ENCODE measurements around a stretch of chr6.

- RRBS = no CpG with 5 or more reads among the region's 2 CpGs
Observed at GRCh38 chr6:107868623-107869529, 44.8 kb upstream of the SCML4 start.

DNA sequence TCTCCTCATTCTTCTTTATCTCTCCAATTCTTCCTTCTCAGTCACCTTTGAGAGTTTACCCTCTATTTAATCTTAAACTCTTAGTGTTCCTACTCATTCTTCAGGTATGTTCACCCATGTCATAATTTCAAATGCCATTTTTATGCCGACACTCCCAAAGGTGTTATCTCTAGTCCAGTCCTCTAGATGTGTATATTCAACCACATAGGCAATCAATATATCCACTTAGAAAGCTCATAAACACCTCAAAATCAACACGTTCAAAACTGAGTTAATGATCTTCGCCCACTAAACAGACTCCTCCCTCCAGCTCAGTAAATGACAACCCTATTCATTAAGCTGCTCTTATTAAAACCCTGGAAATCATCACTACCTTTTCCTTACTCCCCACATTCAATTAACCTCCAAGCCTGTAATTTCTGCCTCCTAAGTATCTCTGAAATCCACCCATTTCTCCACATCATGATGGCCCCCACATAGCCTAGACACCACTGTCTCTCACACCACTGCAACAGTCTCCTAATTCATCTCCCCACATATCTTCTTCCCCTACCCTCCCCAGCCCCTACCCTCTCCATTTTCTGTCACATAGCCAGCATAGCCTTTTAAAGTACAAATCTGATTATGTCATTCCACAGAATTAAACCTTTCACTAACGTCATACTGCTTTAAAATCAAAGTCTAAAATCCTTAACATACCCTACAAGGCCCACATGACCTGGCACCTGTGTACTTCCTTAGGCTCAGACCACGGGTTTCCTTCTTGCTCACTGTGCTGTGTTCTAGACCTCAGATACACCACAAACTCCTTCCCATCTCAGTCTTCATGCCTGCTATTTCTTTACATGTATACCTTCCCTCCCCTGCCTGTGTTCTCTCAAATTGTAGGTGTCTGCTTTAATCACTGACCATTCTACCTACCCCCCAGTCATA is 6.1 kb downstream of the OSTM1 start:
- RRBS = no CpG with 5 or more reads among the region's 5 CpGs

DNA sequence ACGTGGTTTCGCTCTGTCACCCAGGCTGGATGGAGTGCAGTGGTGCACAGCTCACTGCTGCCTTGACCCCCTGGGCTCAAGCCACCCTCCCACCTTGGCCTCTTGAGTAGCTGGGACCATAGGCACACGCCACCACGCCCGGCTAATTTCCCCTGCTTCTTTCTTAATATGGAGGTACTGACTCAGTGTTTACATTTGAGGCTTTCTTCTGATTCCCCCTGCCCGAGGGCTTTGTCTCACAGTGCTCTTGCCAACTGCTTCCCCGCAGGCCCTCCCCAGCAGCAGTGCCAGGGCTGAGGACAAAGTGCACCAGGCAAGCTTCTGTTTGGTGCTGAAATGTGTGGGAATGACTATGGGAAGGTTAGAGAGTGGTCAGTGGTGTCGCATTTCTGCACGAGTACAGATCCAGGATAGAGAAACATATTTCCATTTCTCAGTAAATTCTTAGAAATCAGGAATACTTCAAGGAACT is 34.8 kb downstream of the NR2E1 start:
- RRBS = no CpG with 5 or more reads among the region's 9 CpGs

DNA sequence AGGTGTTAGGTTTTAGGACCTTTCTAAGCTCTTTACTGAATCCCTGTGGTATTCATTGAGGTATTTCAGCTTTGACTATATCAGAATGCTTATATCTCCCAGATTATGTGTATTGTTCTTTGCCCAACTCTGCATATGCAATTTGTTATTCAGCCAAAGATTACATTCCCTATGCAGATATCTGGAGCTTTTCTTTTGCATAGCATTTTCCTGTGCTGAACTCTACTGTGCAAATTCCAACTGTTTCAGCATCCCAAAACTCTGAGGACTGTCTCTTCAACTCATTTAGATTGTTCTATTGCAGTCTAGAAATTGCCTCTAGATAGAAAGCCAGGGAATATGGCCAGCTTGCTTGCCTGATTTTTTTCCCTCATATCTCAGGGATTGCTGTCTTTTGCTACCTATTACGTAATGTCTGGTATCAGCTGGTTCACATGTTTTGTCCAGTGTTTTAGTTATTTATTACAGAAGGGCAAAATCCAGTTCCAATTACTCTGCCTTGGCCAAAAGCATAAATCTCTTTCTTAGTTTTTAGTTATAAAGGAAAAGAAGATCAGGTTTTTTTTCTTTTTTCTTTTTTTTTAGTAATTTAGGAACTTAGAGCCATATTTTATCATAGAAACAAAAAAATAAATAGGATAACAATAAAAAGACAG is 113.5 kb downstream of the AFG1L start:
- RRBS = no CpG with 5 or more reads among the region's 1 CpG

DNA sequence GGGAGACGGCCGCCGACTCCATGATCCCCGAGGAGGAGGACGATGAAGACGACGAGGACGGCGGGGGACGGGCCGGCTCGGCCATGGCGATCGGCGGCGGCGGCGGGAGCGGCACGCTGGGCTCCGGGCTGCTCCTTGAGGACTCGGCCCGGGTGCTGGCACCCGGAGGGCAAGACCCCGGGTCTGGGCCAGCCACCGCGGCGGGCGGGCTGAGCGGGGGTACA is 549 bp downstream of the FOXO3 start:
- RRBS = no CpG with 5 or more reads among the region's 30 CpGs

GRCh38 chr6:108561578-108562031 is 888 bp downstream of the FOXO3 start:
- RRBS = 2% methylated on average over 13 of the region's 45 CpGs

DNA sequence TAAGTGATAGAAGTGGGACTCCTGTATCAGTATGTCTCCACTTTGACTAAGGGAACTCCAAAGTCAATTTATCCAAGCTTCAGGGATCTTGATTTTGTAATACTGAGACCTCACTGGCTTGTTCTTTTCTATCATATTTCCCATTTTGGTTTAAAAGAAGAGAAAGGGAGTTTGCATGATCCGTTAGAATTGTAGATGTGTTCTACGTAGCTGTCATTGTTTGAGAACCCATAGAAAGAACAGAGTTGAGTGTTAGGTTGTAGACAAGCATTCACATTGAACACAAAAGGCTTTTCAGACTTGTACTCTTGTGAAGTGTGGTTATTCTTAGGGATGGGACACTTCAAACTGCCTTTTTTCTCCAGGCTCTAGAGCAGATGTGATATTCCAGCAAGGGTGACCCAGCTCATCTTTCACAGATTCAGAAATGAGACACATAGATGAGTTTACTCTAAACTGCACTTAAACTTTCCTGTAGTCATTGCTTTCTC is 19.9 kb downstream of the FOXO3 start:
- RRBS = no CpG with 5 or more reads among the region's 2 CpGs

DNA sequence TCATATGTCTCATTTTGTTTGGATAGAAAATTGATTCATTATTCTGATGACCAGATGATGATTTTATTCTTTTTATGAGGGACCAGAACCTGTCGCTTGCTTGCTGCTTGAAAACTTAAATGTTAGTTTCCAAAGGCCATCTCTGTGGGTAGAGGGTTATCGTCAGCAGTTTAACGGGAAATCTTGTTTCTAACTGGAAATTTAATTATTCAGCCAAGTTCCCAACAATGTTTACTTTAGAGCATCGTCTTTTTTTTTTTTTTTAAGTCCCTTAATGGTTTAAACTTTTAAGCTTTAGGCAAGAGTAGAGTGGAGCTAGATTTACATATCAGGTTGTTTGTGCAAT is 93.7 kb downstream of the FOXO3 start:
- RRBS = no CpG with 5 or more reads among the region's 4 CpGs

- RRBS = no CpG with 5 or more reads among the region's 5 CpGs
Observed at GRCh38 chr6:108841514-108842003, 6.7 kb upstream of the ARMC2 start.

GRCh38 chr6:108845987-108846496 is 2.2 kb upstream of the ARMC2 start:
- RRBS = no CpG with 5 or more reads among the region's 5 CpGs

GRCh38 chr6:108947390-108948081 is 99.3 kb downstream of the ARMC2 start:
- RRBS = no CpG with 5 or more reads among the region's 4 CpGs

DNA sequence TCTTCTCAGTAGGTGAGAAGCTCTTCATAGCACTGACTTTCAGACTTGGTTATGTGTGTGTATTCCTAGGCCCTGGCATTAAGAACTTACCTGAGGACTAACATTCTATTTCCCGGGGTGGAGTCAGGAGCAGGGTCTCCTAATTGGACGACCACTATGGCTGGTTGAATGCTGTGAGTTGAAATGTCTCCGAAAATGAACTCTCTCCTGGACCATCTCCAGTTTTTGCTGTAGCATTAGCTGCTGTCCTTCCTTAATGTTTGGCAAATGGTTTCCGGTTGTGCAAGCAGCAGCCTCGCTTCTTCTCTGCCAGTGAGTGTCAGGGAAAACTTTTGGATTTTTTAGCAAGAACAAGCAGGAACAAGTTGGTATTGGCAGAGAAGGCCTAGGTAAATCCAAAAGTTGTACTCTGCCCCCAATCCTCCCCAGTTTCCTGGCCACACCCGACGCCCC is 103.1 kb downstream of the ARMC2 start:
- RRBS = no CpG with 5 or more reads among the region's 7 CpGs

DNA sequence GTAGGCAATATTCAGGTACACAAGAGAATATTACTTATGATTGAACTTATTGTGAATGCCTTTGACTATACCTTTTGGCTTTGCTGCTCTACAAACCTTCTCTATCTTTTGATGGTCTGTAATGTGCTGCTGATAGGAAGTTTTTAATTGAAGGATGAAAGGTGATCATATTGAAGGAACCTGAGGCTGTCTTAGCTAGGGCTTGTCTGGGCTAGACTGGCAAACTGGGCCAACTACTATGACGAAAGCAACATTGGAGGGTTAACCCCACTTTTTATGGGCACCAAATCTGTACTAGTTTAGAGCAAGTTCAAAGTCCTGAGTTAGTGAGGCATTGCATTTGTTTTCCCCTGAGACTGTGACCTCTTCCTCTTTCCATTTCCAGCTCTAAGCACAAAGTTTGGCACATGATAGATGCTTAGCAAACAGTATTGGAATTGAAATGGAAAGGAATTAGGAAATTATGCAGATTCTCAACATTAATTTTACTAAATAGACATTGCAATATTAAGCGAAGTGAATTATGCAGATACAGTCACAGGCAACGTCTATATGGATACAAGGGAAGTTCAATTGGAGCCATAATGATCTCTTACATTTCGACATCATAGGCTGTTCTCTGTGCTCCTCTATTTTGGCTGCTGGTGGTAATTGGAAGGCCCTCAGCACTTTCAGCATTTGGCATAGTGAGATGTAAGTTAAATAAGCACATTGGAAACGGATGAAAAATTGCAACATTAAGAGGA is 22.1 kb downstream of the CEP57L1 start:
- RRBS = no CpG with 5 or more reads among the region's 5 CpGs

DNA sequence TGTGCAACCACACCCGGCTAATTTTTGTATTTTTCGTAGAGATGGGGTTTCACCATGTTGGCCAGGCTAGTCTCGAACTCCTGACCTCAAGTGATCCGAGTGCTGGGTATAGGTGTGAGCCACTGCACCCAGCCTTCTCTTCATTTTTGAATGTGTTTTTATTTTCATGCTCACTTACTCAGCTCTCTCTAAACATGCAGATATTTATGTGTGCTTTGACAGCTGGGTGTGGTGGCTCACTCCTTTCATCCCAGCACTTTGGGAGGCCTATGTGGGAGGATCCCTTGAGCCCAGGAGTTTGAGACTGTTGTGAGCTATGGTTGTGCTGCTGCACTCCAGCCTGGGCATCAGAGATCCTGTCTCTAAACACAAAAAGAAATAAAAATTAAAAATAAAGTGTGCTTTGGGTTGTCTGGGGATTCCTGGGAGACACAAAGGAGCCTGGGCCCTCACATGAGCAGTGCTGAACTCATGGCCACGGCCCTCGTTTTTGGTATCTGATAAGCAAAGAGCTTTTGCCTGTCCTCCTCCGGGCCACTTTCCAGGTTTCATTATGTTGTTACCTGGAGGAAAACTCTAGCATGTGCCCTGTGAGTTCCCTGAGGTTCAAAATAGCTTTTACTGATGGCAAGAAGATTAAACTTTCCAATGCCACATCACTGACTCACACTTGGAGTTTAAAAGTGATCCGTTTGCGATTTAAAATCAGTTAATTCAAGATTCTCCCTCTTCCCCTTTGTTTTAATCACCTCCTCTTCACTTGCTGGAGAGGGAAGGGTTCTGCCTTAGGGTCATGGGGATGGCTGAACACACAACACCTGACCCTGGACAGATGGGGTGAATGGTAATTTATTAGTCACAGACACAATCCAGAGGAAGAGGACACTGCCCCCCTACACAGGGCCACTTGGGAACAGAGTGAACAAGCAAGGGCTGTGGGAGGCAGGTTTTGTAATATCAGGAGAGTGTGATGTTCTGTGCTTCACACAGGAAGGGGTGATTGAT is 78.4 kb downstream of the CD164 start:
- RRBS = no CpG with 5 or more reads among the region's 9 CpGs

DNA sequence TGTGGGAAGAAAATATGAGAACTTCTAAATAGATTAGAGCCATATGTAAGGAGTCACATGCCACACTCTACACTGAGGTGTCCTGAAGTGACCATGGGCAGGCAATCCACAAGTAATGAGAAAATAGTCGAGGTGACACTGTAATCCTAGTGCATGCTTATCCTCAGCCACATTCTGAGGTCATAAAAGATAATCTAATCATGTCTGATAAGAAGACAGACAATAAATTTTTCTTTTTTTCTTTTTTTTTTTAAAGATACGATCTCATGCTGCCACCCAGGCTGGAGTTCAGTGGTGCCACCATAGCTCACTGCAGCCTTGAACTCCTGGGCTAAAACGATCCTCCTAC is 62.2 kb downstream of the CD164 start:
- RRBS = no CpG with 5 or more reads among the region's 3 CpGs

- RRBS = no CpG with 5 or more reads among the region's 1 CpG
Observed at GRCh38 chr6:109332623-109332908, 49.7 kb downstream of the CD164 start.

DNA sequence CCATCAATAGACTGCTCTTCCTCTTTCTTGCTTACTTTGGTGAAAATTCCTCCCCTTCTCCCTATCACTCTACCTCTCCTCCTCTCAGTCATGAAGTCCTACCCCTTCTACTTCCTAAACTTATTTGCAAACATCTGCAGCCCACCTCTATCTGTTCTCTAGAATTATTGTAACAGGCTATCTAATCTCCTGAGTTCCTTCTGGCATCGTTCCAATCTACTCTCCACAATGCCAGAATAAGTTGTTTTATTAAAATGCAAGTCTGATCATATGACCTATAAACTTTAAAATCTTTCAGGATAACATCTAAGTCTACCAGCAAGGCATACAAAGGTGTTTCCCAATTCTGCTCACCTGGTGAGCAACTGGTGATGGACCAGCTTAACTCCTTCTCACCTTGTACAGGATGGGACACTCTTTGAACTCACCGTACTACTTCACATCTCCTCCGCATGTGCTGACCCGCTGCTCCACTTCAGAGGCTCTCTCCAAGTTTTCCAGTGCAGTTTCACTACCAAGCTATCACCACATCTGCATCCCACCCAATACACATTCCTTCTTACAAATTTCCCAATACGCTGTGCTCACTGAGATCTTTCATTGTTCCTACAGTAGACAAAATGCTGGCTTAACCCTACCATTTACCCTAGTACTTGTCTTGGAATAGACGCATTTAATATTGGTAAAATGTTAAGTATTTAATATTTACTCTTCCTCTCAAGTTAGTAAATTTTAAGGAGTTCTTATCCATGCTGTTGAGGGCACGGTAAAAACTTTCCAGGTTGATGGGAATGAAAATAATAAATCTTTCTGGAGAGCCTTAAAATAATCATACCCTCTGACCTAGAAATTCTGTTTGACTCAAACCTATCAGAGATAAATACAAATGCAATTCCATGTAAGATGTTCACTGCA is 7.7 kb downstream of the CD164 start:
- RRBS = no CpG with 5 or more reads among the region's 7 CpGs

DNA sequence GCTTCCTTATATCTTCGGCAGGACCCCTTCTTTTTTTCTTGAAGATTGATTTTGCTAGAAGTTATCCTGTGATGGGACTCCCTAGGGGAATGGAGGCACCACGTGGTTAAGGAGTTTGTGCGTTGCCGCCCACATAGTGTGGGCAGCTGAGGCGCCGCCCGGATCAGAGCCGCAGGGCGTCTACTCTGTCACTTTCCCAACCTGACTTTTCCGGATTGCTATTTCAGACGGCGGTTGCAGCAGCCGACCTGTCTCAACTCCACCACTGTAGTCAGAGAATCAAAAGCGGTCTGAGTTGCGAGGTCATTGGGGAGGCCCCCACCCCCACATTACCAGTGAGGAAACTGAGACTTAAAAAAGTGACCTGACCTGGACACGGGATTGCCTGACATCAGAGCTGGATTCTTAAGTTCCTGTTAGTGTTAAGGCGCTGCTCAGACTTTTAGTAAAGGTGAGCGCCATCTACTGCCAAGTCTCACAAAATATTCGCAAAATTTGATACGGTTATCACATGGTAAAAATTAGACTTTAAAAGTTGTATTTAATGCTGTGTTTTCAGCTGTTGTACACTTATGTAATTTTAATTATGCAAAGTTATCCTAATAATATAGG is 775 bp upstream of the CD164 start:
- RRBS = no CpG with 5 or more reads among the region's 20 CpGs

Data from AG08470 (cell line).